Natural killer cell (primary cell): ENCODE data around the gene PARP14.

- PRO-cap, result no peak
Observed at GRCh38 chr3:119825091-119826378, 43.6 kb downstream of the NR1I2 start.

GRCh38 chr3:120039447-120040331 lies 54.6 kb downstream of the GSK3B start:
- PRO-cap, result no peak

DNA sequence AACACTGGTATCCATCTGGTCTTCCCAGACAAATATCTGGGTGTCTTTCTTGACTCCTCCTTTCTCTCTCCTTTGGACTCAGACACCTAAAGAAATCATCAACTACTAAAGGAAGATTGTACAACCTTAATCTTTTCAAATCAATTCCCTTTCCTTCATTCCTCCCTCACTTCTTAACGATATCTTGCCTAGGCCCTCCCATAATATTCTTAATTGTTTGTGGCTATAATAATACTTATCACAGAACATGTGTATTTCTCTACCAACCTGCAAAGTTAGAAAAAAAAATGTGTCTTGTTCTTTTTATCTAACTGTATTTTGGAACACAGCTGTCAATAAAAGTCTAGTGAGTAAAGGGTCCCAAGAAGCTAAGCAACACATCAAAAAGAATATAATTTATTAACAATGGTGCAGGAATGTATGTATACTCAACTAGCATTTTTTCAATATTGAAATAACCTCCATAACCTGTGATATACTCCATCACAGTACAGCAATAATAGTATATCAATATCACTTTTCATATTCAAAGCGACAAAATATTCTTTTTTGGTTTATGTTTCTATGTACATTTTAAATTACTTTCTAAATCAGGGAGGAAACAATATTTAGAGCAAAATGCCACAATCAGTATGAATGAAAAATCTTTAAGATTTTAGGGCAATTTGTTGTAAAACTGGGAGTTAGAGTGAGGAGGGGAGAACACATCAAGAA lies 39.2 kb downstream of the GSK3B start:
- PRO-cap, result no peak

- PRO-cap, result no peak
Observed at GRCh38 chr3:120093191-120093776, 963 bp downstream of the GSK3B start.

GRCh38 chr3:120170257-120170699 lies 76.0 kb upstream of the GSK3B start:
- PRO-cap, result no peak

GRCh38 chr3:120176935-120177619 lies 82.8 kb upstream of the GSK3B start:
- PRO-cap, result no peak

- PRO-cap, result no peak
Observed at GRCh38 chr3:120394122-120395506, 45.5 kb upstream of the LRRC58 start.

DNA sequence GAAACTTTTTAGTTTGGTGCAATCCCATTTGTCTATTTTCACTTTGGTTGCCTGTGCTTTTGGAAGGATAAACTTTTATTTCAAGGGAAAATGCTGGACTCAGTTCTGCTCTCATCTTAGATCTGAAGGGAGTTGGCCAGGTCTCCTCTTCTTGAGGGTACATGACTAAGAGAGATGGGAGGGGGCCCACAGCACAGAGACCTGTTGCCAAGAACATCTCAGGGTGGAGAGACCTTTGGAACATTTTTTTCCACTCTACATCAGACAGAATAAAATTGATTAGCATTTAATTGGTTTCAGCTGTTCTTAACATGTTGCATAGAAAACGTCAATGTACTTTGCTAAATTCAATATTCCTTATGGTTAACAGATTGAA lies 36.3 kb upstream of the FSTL1 start:
- PRO-cap, result no peak

GRCh38 chr3:120602094-120603258 lies 6.3 kb downstream of the NDUFB4 start:
- PRO-cap, result no peak

DNA sequence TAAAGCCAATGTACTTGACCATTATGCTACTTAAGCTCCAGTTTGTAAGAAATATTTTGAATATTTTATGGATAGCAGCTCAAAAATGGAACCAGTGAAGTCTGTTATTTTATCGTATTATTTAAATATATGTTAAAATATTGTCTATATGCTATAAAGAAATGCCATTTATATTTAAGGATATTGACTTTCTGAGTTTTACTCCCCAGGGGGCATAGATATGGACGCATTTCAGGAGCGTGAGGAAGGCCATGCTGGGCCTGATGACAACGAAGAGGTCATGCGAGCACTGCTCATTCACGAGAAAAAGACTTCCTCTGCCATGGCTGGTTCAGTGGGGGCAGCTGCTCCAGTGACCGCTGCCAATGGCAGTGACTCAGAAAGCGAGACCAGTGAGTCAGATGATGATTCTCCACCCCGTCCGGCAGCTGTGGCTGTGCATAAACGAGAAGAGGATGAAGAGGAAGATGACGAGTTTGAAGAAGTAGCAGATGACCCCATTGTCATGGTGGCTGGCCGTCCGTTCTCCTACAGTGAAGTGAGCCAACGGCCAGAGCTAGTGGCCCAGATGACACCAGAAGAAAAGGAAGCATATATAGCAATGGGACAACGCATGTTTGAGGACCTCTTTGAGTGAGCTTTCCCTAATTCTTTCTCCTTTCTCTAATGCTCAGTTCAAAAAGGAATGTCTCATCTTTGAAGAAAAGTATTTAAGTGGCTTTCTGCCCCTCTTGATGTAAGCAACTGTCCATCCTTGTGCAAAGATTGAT lies 38.5 kb downstream of the GTF2E1 start:
- PRO-cap, result no peak

DNA sequence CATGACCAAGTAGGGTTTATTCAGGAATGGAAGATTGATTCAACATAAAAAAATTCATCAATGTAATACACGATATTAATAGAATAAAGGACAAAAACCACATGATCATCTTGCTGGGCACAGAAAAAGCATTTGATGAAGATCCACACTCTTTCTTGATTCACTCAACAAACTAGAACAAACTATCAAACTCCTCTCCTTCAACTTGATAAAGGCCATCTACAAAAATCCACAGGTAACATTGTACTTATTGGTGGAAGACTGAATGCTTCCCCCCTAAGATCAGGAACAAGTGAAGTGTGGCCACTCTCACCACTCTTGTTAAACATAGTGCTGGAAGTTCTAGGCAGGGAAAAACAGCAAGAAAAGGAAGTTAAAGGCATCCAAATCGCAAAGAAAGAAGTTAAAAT lies 1.7 kb upstream of the FBXO40 start:
- PRO-cap, result no peak

- PRO-cap, result no peak
Observed at GRCh38 chr3:121728999-121729403, 20.5 kb downstream of the GOLGB1 start.

DNA sequence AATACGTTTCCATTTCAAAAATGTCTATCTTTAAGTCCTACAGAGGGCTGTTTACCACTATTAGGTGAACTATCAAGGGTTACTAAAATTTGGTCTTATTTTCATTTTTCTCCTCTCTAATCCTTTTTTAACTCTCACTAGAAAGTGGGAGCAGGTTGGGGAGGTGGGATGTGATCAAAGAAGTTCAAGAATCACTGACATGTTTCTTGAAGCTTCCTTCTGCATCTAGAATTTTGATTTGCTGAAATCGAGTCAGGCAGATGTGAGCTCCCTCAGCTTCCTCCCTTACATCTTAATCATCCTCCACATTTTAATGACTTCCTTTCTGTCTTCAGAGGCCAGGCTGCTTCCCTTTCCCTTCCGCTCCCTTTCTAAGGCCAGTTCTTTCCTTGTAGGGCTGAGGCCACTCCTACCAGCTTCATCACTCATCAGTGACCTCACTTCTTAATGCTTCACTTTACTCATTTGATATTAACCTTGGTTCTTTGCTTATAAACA lies 24.2 kb downstream of the ILDR1 start:
- PRO-cap, result no peak

DNA sequence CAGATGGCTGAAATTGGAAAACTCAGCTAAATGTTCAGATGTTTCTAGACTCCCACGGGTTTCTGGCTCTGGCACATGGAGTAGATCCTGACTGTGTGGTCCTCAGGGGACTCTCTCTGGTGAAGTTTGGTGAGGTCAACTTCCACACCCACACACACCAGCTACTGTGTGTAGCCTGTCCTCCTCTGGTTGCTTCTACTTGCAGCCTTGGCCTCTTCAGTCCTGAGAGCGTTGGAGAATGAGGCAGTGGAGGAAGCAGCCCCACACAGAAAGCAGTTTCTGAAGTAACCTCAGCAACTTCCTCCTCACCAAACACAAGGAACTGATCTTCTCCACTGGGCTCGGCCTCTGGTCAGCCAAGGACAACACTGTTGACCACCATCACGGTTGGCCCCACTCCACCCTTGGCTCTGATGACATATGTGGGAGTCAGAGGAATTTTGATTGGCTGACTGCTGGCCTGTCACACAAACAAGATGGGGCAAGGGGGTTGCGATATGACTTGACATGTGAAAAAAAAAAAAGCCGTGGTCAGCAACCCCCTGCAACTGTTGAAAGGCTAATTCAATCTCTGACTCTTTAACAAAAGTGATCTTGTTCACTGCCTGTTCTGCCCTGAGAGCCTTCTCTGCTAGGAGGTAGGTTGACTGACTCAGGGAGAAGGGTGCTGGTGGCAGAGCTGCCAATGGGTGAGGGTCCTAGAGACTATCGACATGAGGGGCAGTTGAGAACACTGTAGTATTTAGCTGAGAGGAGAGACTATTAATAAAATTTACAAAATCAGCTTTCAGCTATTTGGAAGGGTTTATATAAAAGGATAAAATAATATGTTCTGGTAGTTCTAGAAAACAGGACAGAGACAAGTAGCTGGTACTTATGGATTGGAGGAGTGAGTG lies 19.7 kb downstream of the CD86 start:
- PRO-cap, result no peak

GRCh38 chr3:122314507-122315012 lies 10.5 kb upstream of the CSTA start:
- PRO-cap, result no peak

GRCh38 chr3:122555405-122555856 lies 8.7 kb downstream of the PARP9 start:
- PRO-cap, result no peak

GRCh38 chr3:122568387-122569471 lies 4.6 kb downstream of the DTX3L start:
- PRO-cap, result no peak

DNA sequence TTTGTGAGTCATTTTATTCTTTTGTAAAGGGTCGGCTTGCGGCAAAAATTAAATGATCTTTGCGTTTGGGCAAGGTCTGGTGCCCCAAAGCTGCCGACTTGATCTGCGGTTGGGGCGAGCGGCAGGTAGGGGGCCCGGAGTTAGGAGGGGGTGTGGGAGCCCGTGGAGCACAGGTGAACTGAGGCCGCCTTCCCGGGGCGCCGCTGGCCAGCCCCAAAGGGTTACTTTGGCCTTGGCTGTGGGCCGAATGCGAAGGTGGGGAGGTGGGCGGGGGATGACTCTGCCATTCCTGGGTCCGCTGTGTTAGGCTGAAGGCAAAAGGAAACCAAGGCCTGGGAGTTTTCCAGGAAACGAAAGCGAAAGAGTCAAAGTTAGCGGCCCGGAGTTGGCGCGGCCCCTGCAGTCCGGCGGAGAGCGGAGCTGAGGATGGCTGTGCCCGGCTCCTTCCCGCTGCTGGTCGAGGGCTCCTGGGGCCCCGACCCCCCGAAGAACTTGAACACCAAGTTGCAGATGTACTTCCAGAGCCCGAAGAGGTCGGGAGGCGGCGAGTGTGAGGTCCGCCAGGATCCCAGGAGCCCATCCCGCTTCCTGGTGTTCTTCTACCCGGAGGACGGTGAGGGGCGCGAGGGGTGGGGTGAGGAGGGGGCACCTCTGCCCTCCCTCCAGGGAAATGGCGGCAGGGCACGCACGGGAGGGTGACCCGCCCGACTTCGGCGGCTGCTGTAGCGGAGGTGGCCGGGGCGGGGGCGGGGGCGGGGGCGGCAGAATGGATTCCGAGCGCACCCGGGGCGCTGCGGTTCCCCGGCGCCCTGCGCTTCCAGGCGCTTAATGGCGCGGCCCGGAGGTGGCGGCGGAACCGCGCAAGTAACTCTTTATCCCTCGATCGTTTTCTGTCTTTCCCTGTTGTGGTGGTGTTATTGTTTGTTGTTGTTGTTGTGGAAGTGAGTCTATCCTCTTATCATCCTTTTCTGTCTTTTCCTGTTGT lies at the start of gene PARP14:
Gene PARP14 (plus strand): TSS at position 382 of the 985 bp plus-strand sequence.
- PRO-cap, result bidirectional peak, plus-strand start at position 402 of the sequence, minus-strand start at position 310 of the sequence; bidirectional peak, plus-strand start at position 764 of the sequence, minus-strand start at position 733 of the sequence

GRCh38 chr3:122797268-122797710 lies 2.4 kb downstream of the SLC49A4 start:
- PRO-cap, result no peak

DNA sequence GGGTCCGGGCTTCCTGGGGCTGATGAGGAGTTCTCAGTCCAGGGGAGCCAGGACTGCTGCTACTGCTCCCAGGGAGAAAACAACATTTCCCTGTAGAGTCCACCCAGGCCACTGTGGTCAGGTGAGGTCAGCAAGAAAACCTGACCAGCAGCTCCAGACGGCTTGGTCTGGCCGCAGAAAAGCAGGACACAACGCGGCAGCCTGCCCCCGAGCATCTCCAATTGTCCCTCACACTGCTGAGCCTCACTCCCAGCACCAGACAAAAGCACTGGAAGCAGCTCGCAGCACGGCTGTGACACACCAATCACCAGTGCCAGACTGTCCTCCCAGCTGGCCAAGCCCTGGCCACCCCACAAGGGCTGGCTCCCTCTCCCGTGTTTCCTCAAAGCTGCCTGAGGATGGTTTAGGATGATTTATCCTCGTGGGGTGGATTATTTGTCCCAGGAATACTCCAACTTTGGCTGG lies 34.5 kb downstream of the SEMA5B start:
- PRO-cap, result no peak